Bronchial epithelial cell (primary cell): ENCODE measurements around a stretch of chr10.

- RRBS, 2 experiments = no CpG with 5 or more reads among the region's 4 CpGs
These were observed 493.2 kb downstream of the XPNPEP1 start for GRCh38 chr10:109429997-109430532.

- RRBS, 2 experiments = no CpG with 5 or more reads among the region's 11 CpGs
These were observed 38.8 kb upstream of the MXI1 start for GRCh38 chr10:110168487-110169158.

DNA sequence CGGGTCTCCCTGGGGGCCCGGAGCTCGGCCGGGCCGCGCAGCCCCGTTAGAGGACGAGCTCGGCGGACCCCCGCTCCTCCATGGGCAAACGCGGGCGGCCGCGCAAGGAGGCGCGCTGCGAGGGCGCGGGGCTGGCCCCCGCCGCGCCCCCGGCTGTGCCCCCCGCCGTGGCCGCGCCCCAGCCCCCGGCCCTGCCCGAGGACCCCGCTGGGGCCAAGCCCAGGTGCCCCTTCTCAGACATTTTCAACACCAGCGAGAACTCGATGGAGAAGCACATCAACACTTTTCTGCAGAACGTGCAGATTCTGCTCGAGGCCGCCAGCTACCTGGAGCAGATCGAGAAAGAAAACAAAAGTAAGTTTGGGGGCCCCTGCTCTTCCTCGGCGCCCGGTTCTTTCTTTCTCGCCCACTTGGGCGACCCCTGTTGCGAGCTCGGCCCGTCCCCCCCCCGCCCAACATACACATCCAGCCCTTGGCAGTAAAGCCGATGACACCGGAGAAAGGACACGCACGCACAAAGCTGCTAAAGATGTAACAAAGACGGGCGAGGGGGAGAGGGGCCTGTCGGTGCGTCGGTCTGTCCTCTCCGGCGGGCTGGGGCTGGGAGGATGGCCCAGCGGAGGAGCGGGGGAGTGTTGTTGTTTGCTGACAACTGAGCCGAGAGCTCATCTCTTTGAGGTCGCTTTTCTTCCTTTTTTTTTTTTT lies 476 bp downstream of the MXI1 start:
- RRBS, 2 experiments = 1% methylated on average over 14 of the region's 62 CpGs

- RRBS, 2 experiments = 0 to 2% methylated on average over 4 to 5 of the region's 51 CpGs
These were observed 1.4 kb downstream of the MXI1 start for GRCh38 chr10:110208434-110209481.

DNA sequence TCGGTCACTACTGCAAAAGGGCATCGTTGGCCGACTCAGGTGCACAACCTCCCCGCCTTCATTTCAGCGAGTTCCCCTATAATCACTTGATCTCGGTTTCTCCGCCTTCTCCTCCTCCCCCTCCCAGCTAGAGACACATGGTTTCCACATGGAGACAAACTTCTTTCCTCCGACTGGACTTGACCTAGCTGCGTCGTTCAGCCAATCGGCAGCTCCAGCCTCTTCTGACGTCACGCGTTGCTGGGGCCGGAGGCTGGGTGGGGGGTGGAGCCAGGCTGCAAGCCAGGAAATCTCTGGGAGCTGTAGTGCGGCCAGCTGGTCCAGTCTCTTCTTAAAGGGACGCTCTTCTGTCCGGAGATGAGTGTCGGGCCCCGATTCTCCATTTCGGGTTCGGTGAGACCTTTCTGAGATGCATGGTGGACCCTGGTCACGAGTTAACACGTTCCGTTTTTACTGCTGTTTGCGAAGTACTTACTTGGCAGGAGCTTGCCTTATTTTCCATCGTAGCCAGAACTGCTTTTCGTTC lies 3.7 kb downstream of the MXI1 start:
- RRBS, 2 experiments = 0 to 11% methylated on average over 3 of the region's 28 CpGs

DNA sequence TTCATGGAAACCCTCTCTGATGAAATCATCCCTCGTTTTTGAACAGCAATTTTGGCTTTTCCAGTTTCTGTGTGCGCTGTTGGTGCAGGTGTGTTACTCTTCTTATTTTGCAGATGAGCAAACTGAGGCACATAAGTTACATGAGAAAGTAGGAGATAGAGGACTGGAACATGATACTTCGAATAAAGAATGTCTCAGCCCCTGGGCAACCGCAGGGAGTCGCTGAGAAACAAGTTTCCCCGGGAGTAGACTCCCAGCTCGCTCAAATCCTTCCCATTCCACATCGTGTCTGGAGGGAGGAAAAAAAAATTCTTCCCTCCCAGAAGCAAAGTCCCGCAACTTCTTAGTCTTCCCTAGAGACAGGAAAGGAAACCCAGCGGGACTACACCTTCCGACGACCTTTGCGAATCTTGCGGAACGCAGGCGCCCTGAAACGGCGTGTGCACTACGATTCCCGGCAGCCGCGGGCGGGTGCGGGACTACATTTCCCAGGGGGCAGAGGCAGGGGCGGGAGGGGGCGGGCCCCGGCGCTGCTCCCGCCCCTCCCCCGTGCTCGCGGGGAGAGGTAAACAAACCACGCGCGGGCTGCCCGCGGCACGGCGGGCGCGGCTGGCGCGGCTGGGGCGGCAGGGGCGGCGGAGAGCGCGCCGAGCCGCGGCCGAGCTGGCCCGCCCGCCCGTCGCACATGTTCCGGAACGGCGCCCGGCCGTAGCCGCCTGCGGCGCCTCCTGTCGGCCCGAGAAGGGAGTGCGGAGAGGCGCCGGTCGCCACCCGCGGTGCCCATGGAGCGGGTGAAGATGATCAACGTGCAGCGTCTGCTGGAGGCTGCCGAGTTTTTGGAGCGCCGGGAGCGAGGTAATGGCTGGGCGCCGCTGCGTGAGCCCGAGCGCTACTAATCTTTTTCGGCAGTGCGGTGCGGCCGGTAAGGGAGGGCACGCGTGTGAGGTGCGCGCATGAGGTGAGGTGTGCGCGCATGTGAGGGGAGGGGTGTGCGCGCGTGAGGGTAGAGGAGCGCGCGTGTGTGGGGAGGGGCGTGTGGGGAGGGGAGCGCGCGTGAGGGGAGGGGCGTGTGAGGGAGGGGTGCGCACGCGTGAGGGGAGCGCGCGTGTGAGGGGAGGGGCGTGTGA lies 18.4 kb downstream of the MXI1 start:
- RRBS, 2 experiments = 1% methylated on average over 32 of the region's 112 CpGs

GRCh38 chr10:110269345-110270135 lies 35.2 kb downstream of the SMNDC1 start:
- RRBS, 2 experiments = no CpG with 5 or more reads among the region's 4 CpGs

DNA sequence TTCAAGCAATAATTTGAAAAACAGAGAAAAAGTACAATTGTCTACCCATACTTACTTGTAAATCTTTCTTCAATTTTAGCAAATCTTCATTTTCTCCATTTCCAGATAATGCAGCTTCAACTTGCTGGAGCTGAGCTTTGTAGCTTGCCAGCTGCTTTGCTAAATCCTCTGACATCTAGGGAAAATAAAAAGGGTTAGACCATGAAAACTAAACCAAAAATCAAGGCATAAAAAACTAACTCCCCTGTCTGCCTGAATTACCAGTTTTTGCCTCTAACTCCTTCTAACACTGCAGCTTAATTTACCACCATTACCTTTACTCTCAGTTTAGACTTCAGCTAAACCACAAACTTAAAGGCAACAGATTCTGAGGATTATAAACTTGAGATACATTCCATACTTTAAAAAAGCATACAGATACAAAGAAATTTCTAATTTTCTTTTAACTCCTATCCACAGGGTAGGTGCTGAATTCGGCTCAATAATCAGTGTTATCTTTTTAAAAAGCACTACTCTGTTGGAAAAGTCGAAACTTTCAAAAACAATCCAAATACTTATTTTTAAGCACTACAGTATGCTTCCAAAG lies 1.2 kb downstream of the SMNDC1 start:
- RRBS, 2 experiments = no CpG with 5 or more reads among the region's 2 CpGs

GRCh38 chr10:110306080-110306609 lies 1.4 kb upstream of the SMNDC1 start:
- RRBS, 2 experiments = no CpG with 5 or more reads among the region's 11 CpGs

DNA sequence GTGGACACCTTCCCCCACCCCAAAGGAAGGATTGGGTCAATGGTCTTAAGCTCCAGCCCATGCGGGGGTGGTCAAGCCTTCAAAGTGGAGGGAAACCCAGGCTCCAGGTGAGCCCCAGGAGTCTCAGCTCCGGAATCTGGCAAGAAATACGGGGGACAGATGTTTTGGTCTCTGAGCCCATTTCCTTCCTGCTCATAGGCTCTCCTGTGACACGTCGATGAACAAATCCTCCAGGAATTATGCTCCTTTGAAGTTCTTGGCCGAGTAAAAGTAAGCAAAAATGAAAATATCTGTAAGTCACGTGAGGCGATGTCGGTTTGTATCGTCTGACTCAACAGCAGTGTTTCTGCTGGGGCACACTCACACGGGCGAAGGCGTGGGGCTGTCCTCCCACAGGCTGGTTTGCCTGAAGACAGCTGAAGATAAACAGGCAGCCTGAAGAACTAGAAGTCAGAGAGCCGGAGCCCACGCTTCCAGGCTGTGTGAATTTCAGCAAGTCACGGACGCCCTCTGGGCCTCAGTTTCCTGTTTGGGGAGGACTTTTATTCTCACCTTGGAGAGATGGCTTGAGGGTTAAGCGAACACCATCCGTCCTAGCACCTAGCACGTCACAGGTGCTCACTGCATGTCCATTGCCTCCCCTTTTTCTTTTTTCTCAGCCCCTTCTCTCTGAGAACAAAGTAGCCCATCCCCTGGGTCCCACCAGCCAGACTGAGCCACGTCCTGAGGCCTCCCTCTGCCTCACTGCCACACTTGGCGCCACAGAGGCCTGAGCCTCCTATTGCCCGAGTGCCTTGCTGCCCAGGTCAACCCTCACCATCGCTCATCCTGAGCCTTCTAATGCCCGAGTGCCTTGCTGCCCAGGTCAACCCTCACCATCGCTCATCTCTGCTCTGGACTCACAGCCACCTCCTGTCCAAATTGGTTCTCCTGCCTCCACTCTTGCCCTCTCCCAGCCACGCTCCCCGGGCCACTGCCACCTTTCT lies 52.8 kb upstream of the SMNDC1 start:
- RRBS, 2 experiments = no CpG with 5 or more reads among the region's 28 CpGs

GRCh38 chr10:110358875-110359847 lies 54.4 kb upstream of the SMNDC1 start:
- RRBS, 2 experiments = no CpG with 5 or more reads among the region's 9 CpGs

DNA sequence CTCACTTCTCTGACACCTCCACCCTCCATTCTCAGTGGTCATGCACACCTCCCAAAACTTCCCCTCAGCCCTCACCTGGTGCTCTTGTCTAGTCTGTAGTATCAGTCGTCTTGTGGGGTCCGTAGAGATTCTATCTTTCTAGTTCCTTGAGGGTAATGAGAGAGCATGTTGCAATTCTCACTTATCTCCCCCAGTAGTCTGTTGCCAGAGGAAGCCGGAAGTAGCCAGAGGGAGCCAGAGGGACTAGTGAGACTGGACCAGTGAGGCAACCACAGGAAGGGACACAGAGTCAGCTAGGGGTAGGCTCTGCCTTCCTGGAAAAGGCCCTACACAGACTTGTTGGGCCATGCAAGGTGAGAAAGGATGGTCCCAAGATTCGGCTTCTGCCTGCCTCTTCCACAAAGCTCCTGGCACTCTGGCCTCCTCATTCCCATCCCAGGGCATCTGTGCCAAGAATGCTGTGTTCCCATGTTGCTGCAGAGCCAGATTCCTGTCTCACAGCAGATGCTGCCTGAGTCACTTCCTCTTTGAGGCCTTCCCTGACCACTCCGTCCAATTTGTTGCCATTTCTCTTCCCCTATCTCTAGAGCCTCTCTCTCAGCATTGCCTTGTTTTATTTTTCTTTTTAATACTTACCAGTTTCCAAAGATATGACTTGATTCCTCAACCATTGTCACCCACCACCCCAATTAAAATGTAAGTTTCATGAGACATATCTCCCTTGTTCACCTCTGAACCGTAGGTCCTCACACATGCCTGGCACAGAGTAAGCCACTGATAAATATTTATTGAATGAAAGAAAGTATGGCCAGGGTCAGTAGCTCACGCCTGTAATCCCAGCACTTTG lies 50.5 kb upstream of the DUSP5 start:
- RRBS, 2 experiments = no CpG with 5 or more reads among the region's 7 CpGs

DNA sequence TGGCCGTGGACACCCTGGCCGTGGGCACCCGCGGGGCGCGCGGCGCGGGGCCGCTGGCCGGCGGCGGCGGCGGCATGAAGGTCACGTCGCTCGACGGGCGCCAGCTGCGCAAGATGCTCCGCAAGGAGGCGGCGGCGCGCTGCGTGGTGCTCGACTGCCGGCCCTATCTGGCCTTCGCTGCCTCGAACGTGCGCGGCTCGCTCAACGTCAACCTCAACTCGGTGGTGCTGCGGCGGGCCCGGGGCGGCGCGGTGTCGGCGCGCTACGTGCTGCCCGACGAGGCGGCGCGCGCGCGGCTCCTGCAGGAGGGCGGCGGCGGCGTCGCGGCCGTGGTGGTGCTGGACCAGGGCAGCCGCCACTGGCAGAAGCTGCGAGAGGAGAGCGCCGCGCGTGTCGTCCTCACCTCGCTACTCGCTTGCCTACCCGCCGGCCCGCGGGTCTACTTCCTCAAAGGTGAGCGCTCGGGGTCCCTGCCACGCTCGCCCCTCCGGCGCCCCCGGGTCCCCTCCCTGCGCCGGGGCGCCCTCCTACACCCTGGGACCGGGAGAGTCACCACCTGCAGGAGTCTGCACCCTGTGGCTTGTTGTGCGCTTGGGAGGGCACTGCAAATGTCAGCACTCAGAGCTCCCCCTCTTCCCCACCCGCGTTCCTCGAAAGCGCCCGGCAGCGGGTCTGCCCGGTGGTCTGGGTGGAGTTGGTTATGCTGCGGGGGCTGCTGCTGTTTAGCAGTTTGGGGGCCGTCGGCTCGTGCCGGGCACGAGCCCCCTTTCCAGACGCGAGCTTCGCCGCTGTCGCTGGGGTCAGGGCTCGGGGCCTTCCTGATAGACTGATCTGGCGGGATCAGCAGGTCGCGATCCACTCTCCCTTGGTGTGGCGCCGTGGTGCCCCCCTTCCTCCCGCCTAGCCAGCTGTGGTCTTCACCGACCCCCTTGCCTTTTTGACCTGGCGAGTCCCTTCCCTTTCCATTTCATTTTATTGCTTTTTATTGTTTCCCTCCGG lies 640 bp downstream of the DUSP5 start:
- RRBS, 2 experiments = under 1 to 1% methylated on average over 30 to 46 of the region's 115 CpGs

DNA sequence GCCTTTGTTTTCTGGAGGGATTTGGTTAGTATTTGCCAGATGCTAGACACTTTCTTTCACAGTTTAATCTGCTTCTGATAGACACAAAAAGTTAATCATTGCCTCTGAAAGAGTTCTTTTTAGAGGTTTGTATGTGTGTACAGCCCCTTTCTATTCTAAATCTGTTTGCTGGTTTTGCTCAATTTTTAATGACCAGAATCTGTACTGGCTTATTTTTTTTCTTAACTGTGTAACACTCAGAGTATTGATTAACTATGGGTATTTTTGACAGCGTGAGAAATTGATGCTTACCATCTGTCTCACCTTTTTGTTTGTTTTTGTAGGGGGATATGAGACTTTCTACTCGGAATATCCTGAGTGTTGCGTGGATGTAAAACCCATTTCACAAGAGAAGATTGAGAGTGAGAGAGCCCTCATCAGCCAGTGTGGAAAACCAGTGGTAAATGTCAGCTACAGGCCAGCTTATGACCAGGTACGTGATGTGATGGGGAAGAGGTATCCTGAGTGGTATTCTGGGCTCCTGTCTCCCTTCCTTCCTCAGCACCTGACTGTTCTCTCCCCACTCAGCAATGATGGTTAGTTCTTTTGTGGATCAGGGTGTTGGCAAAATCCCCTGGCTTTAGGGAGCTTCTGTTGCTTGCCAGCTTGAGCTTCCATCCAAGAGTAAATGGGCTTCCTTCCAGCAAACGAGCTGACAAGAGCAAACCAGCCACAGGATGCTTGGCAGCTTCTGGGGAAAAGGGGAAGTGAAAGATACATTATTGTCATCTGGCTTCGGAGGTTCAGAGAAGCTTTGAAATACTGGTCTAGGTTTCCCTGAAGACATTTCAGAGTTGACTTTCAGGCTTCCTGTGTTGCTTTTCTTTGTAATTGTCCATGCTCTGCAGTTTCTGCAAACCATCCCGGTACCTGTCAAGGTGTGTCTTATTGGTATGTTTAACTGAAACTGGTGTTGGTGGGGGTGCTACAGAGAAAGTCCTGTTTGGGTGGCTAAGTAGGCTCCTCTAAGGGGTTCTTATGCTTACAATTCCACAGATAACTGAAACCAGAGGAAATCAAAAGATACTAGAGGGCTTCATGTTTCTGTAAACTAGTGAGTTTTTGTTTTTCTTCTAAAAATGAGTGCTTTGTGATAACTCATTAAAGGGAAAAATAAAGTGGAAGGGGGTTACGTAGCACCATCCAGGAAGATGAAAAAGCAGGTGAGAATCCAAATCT lies 5.1 kb downstream of the DUSP5 start:
- RRBS, 2 experiments = no CpG with 5 or more reads among the region's 8 CpGs

- RRBS, 2 experiments = no CpG with 5 or more reads among the region's 7 CpGs
These were observed 6.4 kb downstream of the DUSP5 start for GRCh38 chr10:110503693-110504856.

- RRBS, 2 experiments = no CpG with 5 or more reads among the region's 6 CpGs
These were observed 16.5 kb downstream of the SMC3 start for GRCh38 chr10:110583696-110584731.

GRCh38 chr10:110636605-110637557 lies 7.3 kb upstream of the RBM20 start:
- RRBS, 2 experiments = no CpG with 5 or more reads among the region's 8 CpGs

- RRBS, 2 experiments = no CpG with 5 or more reads among the region's 8 CpGs
These were observed 36.8 kb downstream of the RBM20 start for GRCh38 chr10:110680865-110681477.

DNA sequence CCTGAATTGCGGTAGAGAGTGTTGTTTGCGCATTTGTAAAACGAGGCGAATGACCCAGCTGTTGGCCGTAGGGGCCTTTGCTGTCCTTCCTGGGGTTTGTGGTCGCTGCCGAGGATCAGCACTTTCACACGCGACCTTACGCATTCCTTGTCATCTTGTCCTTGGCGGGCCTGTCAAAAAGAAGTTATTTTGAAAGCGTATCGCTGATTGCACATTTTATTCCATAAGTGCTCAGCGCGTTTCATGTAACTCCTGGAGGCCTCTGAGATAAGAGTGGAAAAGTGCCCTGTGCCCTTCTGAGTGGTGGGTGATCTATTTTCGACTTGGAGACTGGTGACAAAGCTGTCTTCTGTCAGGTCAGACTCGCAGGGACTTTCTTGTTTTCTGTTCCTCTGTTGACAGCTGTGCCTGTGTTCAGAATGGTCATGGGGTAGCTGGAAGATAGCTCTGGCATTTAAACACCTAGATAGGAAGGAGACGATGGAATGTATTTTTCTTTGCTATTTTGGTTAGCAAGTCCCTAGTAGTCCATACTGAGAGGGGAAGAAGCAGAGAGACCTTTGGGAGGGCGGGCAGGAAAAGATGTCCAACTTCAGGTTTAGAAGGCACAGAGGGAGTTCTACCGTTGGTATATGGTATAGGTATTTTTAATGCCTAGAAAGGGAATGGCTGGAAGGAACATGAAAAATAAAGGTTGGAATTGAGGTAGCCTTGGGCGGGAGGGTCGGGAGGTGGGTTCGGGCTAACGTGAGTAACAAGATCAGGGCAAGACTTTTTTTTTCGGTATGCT lies 41.1 kb downstream of the RBM20 start:
- RRBS, 2 experiments = no CpG with 5 or more reads among the region's 25 CpGs

DNA sequence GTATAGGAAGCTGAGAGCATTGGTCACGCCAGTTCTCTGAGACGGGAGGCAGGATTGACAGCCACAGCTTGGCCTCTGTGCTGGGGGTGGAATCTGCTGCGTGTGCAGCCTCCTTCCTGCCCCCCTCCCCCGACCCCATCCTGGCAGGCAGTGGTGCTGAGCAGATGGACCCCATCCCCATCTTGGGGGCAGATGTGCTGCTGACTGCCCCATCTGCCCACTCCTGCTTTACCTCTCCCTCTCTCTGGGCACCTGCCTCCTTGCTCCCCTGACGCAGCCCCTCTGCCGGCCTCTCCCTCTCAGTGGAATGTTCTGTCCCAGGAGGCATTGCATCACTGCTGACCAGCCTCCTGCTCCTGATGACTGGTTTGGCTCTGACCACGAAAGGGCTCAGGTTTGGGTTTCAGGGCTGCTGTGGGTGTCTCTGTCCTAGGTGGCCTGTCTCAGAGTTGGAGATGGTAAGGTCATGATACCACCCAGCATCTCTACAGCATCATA lies 81.7 kb downstream of the RBM20 start:
- RRBS, 2 experiments = no CpG with 5 or more reads among the region's 7 CpGs